Parietal lobe (tissue), 2 donors: ENCODE results near the gene TNFSF11.

DNA sequence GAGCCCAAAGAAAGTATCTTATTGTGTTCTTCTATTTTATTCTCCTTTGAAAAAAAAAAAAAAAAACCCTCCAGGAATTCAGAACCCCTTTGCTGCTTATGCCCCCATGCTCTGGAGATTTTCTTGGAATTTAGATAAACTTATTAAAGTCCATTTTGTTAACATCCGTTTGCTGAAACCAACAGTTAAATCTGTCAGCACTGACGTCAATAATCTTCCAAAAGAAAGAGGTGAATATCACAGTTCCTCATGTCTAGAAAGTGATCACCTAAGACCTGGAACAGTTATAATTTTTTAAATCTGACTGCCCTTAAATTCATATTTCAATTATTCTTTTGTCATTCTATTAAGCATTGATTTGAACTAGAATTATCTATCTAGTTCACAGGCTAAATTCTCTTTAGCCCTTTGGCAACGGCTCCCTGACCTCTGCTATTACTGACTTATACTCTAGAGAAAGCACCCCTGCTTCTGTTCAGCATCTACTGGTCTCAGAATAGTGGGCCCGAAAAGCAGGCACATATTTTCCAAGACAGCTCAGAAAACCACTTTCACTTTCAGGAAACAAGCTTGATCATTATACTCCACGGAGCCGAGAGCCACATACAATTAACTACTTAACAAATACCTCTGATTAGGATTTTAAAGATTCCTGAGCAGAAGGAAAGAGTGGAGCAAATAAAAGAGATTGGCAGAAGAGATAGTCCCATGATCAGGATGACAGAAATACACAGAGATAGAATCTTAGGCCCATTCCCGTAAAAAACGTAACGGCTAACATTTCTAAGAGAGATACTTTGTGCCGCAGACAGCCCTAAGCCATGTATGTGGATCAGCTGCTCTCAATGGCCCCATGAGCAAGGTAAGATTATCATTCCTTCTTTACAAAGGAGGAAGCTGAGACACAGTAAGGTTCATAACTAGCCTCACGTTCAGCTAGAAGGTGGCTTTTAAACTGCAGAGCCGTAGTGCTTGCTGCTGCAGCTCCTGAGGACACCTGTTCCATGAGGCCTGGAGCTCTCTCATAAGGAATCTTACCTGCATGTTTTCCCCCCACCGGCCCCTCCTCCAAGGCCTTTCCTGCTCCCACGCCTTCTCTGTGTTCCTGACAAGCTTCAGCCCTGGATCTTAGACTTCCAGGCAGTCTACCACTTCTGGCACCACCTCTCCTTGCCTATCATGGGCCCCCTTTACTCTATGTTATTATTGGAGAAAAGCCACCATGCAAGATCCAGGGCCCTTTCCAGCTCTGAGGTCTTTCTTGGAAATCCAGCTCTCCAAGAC, 227.4 kb downstream of the FOXO1 start:
- RAMPAGE, long total RNA: no peak

DNA sequence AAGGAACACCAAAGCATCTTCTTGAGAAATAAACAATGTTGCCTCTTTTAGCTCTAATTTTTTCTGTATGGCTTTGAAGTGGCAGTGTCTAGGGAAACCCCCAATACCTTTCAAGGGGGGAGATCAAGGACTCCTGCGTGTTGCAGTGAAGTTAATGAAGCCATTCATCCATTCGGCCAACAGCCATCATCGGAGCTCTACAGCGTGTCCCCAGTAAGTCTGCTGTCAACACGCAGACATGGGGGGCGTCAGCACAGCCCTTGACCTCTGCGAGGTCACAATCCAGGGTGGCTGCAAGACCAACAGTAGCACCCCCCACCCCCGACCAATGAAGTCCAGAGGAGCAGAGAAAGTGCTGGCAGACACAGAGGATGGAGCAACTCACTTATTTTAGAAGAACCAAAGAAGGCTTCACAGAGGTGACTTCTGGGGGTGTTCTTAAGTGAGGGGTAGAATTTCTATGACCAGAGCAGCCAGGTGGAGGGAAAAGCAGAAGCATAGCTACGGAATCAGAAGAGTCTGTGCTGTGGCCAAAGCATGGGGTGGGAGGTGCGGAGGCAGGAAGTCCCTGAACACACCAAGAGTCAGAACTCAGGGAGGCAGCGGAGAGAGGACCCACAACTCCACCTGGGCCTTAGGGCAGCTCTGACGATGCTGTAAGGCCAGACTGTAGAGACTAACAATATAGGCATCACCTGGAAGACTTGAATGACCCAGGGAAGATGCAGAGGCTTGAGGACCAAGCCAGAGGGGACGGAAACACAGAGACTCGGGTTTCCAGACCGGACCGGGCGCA, 185.4 kb downstream of the FOXO1 start:
- RAMPAGE, long total RNA: no peak

DNA sequence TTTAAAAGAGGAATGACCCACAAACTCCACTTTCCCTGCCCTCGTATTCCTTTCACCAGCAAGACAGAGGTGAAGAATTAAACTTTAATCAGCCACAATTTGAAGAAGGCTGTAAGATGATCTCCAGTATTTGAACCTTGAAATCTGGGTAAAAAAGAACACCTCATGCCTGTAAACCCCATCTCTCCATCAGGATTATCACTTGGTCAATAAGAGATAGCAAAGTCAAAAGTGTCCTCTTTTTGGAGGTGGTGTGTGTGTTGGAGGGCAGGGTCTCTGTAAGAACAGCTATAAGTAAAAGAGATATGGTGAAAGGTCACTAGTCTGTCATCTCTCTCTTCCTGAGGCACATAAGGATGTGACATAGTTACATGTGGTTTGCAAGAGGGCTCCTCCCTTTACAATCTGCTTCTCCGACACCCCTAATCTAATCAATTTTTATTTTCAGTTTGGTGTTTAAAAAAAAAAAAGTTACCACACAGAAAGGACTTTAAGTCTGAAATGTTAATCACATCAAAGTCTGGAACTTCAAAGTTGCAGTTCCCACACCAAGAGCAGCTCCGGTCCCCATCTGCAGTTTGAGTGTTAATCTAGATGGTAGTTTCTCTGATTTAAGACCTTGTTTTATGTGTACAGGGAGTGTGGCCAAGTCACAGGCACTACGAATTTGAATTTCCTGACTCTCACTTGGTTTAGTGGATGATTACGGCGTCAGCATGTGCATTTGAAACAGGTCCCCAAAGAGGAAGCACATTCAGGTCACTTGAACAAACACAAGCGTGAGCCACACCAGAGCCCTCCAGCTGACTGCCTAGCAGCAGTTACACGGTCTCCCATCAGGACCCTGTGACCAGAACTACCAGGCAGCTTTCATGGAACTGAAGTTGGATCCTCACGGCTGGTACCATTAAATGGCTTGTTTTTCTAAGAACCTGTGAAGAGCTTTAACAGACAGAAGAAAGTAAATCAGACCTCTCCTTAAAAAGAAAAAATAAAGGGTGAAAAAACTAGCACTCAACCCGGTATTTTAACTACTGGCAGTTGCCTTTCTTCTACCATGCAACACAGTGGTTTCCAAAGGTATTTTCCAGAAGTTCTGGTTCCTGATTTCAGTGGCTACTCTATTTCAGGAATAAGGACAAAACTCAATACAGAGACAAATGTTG, 53.1 kb downstream of the FOXO1 start:
- RAMPAGE, long total RNA: no peak

- RAMPAGE, long total RNA: no peak
Observed at GRCh38 chr13:40643595-40644217, 22.7 kb downstream of the FOXO1 start.

DNA sequence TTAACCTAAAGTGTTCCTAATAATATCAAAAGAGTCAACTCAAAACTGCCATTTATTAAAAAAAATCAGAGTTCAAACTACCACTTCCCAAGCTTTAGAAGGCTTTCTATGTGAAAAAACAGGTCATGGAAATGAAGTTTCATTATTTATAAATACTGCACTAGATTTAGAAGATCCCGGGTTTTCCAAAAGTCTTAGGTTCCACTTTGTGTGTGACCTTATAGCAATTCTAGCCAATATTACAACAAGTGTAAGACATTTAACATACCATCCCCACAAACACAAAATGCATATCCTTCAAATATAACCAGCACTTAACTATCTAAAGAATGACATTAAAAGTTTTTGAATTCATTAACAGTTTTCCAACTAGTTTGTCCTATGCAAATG, 4.2 kb downstream of the FOXO1 start:
- RAMPAGE, long total RNA: no peak

GRCh38 chr13:40957358-40957738, 61.8 kb downstream of the ELF1 start:
- RAMPAGE, long total RNA: no peak

DNA sequence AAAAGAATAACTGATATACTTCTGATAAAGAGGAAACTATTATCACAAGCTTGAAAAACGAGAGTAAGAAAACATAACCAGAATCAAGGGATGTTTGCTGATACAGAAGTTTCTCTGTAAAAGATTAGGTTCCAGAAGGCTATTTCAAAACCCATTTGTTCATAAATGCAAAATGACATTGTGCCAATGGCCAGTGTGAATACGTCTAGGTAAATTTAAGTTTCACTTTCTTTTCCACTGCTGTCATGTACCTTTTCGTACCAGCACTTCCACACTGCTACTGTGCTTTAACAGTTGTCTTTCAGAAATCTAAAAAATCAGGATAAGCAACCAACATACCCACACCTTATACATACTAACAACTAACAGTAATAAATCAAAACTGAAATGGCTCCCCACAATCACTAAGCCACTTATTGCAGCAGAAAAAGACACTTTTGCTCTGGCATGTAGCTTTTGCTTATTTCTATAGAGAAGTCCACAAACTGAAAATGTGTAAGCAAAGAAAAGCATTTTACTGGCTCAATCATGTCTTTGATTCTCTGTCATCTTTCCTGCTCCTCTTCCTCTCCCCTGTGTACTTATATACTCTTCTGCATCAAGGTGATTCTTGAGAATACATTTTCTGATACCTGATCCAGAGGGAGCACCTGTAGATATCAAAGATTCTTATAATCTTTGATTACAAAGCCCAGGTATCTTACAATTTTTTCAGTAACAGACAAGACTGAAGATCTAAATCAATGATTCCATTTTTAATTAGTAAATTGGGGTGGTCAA, 34.3 kb downstream of the ELF1 start:
- RAMPAGE, long total RNA: no peak

- RAMPAGE, long total RNA: no peak
Observed at GRCh38 chr13:40985402-40986262, 33.5 kb downstream of the ELF1 start.

- RAMPAGE, long total RNA: no peak
Observed at GRCh38 chr13:40993920-40994570, 25.1 kb downstream of the ELF1 start.

DNA sequence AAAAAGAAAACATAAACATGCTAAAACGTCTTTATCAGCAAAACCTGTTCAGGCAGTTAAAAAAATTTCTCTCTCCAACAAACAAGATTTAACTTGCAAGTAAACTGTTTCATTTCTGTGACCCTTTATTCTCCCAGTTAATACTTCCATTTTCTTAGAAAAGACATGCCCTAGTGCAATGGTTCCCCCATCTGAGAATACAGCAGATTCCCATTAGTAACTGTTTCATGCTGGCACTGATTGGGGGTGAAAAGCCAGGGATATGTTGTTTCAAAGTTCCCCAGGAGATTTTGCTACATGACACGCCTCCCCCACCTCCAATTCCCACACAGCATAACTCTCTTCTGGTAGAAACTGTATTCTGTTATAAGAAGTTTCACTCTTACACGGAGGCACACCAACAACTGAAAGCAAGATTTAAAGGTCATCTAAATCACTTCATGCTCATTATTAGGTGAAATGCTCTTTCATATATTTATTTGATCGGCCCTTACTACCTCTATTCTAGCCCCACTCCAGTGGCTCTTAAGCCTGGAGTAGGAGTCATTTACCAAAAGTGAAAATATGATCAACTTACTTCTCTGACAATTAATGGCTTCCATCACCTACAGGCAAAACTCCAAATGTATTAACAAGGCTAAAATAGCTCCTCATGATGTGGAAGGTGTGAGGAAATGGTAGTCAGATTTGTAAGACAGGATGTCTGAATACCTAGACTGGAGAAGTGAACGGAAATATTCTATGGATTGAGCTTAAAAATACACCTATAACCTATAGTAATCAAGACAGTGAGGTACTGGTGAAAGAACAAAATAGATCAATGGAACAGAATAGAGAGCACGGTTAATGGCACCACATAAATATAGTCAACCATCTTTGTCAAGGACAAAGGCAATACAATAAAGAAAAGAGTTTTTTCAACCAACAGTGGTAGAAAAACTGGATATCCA, 24.1 kb downstream of the ELF1 start:
- RAMPAGE, long total RNA: no peak

GRCh38 chr13:41366870-41367877, 56.1 kb downstream of the NAA16 start:
- RAMPAGE, long total RNA: no peak

GRCh38 chr13:41465528-41466427, 8.4 kb downstream of the RGCC start:
- RAMPAGE, long total RNA: no peak

DNA sequence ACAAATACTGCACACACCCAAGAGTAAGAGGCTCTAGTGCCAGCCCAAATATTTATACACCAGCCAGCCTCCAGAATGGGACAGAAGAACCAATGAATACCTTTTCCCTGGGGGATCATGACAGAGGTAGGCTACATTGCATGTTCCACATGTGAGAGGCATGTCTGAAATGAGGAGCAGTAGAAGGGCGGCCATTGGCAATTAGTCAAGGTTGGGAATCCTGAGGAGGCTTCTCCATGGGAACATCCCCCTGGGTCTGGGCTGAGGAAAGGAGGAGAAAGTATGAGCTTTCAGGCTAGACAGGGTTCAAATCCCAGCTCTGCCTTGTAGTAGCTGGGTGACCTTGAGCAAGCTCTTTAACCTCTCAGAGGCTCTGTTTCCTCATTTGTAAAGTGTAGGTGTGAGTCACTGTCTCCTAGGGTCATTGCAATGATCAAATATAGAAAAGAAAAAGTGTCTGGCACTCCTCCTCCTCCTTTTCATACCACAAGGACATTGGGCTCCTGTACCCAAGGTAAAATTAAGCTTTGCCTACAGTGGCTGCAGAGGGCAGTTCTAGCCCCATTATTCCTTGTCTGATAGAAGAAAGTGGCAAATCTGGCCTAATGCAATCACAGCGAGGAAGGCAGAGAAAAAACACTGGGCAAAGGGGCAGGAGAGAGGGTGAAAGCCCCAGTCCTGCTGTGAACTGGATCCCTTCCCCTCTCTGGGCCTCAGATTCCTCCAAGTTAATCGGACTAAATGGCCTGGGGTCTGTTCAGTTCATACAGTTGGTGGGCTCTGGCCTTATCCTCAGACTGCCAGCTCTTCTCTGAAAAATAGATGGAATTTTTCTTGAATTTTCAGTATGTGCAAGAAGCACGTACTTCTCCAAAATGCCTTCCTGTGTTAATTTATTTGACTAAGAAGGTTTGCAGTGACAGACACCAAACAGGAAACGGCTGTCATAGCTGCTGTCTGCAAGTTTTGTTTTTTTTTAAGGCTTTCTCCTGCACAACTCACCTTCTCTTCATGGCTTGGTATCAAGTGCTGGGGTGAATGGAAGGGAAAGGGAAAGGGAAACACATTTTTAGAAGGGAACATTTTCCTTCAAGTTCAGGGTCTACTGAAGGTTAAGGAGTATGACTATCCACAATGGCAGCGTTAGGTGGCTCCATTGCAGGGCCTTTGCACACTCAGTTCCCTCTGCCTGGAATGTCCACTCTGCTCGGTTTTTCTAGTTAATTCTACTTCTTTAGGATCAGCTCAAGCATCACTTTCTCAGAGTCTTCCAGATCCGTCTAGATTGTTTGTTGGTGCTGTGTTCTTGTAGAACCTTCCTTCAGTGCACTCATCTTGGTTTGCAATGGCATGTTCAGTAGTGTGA, 35.3 kb downstream of the RGCC start:
- RAMPAGE, long total RNA: no peak

DNA sequence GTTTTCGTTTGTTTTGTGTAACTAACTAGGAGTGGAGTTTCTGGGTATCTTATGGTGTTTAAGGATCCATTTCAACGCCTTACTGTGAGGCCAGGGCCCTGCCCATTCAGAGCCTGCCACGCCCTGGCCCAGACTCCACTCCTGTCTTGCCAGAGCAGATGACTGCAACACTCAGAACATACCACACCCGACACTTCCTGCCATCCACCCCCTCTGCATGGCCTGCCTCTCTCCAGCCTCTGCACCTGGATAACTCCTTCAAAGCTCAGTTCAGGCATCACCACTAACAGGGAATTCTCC, 43.2 kb downstream of the RGCC start:
- RAMPAGE, long total RNA: no peak

DNA sequence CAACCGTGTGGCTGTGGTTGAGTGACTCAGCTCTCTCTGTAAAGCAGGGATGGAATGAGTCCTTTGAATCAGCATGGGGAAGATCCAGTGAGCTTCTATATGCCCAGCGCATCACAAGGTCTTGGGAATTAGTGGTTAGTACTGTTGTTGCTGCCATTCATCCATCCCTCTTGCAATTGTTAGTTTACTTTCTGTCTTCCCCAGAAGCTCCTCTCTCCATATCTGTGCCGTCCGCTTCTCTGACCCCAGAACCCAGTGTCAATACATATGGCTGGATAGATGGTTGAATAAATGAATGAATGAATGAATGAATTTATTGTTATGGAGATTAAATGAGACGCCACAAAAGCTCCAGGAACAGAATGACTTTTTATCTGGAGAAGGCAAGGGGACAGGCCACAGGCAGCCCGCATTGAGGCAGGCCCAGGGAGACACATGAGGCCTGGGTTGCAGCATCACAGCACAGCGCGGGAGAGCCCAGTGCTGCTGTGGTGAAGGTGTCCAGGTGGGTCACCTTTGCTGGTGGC, 89.2 kb downstream of the RGCC start:
- RAMPAGE, long total RNA: no peak

DNA sequence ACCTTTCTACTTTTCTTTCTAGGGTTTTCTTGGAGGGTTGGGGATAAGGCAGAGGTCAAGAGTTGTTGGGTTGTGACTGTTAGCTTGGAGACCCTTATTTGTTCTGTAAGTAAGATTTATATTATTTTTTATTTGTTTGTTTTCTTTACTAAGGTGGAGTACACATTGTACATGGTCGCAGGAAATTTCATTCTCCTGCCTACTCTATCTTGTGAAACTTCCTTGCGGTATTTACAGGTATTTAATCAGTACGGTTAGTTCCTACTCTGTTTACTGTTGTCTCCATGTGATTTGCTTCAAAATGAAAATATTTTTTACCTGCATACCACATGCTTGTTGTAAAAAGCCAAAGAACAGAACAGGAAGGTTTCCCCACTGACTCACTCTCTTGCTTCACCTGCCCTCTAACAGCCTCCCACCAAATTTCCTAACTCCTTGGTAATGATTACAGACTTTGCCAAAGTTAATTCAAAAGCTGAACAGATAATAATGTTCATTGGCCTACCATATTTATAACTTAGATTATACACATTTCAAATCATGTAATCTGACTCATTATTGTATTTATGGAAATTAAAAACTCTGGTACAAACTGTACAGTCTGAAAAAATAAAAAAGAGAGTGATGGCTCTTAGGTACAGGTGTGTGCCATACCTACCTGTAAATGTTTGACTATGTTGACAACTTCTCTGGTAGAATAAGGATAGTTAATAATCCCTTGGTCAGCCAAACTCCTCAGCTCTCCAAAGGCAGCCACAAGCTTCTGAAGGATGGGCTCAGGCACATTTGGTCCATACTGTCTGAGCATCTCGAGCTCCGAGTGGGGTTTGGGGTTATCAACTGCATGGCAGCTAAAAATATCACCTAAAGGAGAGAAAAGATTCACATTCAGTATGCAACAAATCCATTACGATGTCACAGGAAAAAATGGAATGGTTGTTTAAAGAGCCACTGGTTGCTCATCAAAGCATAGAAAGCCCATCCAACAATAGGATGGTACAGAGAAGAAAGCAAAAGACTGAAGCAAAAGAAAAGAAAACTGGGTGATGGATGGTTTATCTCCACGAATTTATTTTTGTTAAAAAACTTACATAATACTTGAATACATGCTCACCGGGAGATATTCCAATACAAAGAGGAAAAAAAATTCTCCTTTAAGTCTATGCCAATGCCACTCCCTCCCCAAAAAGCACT, 239.8 kb downstream of the VWA8 start:
- RAMPAGE, long total RNA: no peak

- RAMPAGE, long total RNA: no peak
Observed at GRCh38 chr13:41974631-41974898, 13.7 kb upstream of the VWA8 start.

- RAMPAGE, long total RNA: no peak
Observed at GRCh38 chr13:42573796-42574888, at the start of gene TNFSF11. Gene TNFSF11, plus strand, starts transcription at chr13:42574152.

- RAMPAGE, long total RNA: no peak
Observed at GRCh38 chr13:42819525-42820094, 38.2 kb downstream of the FAM216B start.

DNA sequence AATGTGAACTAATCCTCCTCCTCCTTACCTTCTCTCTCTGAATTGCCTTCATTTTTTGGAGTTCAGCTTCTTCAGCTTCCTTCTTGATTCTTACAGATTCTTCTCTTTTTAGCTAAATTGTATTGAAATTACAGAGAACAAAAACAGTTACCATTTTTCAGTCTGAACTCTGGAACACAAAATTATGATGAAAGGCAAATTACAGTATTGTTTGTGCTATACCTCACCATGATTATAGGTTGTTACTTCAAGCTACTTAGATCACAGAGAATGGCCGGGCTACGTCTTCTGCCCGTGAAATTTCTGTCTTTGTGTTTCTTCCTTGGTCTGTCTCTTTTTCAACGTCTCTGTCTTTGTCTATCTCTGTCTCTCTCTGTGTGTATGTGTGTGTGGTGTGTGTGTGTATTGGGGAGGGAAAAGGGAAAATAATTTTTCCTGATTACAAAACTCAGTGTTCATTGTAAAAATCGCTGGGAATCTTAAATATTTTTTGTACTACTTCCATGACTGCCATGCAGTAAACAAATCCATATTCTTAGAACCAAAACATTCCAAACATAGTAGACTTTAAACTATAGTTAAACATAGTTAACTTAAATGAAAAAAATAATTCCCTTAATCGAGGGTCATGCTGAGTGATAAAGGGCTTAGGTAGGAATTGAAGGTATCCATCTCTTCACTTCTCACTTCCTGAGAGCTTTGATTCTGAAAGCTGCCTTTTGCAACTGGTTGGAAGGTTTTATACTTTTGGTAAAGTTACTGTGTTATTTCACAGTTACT, 28.6 kb downstream of the EPSTI1 start:
- RAMPAGE, long total RNA: no peak